Vein endothelial cell (primary cell): ENCODE data around the genes CACNA1F, PPP1R3F and MAGED4B.

- CAGE, long polyA plus RNA, result no peak
Measured at GRCh38 chrX:49061279-49061832, 2.6 kb downstream of the CCDC120 start.

- CAGE, long polyA plus RNA, result no peak
Measured at GRCh38 chrX:49165778-49166899, 3.6 kb downstream of the MAGIX start.

DNA sequence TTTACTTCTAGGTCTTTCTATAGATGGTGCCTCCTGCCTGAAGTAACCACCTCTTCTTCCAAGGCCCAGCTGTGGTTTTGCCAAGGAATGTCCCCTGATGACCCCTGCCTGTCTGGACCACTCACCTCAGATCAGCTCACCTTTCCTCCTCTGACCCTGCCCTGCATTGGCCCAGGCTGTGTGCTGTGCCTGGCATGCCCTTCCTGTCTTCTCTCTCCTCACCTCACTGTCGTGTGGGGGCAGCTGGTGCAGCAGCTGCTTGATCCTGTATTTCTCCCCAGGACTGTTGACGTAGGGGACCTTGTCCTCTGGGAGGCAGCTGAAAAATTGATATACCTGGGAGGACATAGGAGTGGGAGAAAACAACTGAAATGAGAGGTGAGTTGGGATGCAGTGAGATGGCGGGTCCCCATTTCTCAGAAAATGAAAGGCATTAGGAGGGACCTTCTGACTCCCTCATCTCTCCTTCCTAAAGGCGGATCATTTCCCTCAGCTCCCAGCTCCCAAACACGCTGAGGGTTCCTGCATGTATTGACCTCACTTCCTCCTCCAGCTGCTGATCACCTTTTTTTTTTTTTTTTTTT, 6.6 kb downstream of the PRICKLE3 start:
- CAGE, long polyA plus RNA, result no peak

GRCh38 chrX:49227000-49227349, 6.2 kb downstream of the CACNA1F start:
- CAGE, long polyA plus RNA, result no peak

DNA sequence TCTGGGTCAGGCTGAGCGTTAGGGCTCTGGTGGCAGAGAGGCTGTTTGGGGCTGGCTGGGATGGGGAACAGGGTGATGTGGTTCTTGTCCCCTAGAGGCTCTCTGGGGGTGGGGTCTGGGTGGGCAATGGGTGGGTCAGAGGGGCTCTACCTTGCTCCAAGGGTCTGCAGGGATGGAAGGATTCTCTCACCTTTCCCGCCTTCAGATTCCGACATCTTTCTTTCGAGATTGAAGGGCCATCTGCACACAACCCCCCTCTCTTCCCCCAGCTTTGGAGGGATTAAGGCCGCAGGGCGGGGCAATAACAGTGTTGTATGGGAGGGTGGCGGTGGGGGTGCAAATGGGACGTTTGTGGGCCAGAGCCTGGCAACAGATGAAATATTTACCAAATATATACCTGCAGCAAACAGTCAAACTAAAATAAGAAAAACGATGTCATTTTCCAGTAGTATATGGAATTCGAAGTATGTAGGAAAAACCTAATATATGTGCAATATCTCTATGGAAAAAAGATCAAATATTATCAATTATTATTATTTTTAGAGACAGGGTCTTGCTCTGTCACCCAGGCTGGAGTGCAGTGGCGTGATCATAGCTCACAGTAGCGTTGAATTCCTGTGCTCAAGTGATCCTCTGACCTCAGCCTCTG, at the start of gene CACNA1F:
TSS of gene CACNA1F (minus strand) at position 246 of the 649 bp plus-strand sequence.
- CAGE, long polyA plus RNA, result no peak

- CAGE, long polyA plus RNA, result no peak
Measured at GRCh38 chrX:49236937-49237424, 1.7 kb downstream of the CCDC22 start.

GRCh38 chrX:49269520-49270234, at the start of gene PPP1R3F:
TSS of gene PPP1R3F (plus strand) at chrX:49269793.
- CAGE, long polyA plus RNA, result no peak

DNA sequence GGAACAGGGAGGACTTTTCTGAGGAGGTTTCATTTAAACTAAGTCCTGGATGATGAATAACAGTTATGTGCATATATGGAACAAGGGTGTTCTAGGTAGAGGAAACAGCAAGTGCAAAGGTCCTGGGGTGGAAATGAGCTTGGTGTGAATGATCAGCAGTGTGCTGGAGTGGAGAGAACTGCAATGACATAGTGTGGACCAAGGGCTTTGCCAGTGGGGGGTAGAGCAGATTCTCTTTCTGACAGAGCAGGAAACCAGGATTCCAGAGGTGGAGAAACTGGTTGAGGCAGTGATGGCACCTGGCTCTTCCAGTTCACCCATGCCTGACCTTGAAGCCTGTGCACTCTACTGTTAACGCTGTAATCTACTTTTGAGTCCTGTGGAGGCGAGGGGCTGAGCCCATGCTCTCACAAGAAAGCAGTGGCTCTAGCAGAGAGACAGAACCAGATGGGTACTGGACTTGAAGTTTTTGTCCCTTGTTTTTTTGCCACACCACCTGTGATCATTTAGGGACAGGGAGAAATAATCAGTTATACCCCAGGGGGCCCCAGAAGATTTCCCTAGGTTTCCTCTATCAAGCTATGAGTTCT, 1.9 kb downstream of the PPP1R3F start:
- CAGE, long polyA plus RNA, result no peak

GRCh38 chrX:49309503-49310043, 6.1 kb downstream of the GAGE10 start:
- CAGE, long polyA plus RNA, result no peak

- CAGE, long polyA plus RNA, result no peak
Measured at GRCh38 chrX:50633553-50634159, 163.0 kb upstream of the DGKK start.

- CAGE, long polyA plus RNA, result no peak
Measured at GRCh38 chrX:51333458-51333784, 799 bp downstream of the NUDT10 start.

DNA sequence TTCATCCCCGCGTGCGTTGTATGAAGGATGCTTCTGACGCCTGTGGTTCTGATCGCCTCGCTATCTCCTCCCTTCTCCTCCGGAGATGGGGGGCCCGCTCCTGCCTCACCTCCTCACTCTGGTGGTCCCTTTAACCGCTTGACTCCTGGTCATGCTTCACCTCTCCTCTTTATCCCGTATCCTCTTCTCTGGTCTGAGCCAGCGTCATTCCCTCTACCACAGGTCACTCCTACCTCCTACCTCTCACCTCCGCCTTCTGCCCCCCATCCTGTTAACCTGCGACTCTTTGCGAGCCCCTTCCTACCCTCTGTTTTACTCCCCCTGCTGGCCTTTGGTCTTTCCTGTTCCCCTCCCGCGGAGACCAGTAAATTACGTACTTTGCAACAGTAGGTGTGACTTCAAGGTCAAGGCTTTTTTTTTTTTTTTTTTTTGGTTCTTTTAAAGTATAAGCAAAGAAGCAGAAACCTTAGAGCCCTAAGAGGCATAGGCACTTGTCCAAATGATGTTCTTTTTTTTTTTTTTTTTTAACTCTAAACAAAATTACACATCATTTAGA, 60.1 kb downstream of the GSPT2 start:
- CAGE, long polyA plus RNA, result no peak

- CAGE, long polyA plus RNA, result no peak
Measured at GRCh38 chrX:51850815-51851162, 42.6 kb upstream of the MAGED1 start.

- CAGE, long polyA plus RNA, result no peak
Measured at GRCh38 chrX:51873770-51874274, 19.6 kb upstream of the MAGED1 start.

DNA sequence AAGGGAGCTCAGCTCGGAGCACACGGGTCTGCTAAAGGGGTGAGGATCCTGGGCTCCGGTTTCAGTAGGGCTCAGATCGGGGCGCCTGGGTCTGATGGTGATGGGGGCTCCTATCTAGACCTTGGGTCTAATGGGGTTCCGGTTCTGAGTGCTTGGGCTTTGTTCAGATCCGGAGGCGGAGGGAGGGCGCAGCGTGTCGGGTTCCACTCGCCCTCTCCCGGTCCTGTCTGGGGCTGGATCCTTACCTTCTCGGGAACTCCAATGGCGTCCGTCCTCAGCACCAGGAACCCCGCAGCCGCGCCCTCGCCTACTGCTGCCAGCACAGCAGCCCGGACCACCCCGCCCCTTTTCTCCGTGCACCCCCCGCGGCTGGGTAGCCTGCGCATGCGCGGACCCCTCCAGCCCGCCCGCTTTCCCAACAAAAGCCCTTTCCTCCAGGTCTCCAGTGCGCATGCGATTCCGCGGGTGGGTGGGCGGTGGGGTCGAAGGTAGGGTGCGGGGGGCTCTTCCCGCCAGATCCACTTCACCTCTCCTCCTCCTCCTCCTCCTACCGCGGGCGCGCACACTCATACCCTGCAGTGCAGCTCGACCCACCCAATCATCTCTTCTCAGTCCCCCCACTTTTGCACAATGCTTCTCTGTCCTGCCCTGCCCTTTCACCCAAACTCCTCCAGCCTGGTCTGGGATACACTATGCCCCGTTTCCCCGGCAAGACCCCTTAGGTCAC, at the start of gene MAGED4B:
TSS of gene MAGED4B (minus strand) at position 299 of the 727 bp plus-strand sequence.
- CAGE, long polyA plus RNA, result no peak

DNA sequence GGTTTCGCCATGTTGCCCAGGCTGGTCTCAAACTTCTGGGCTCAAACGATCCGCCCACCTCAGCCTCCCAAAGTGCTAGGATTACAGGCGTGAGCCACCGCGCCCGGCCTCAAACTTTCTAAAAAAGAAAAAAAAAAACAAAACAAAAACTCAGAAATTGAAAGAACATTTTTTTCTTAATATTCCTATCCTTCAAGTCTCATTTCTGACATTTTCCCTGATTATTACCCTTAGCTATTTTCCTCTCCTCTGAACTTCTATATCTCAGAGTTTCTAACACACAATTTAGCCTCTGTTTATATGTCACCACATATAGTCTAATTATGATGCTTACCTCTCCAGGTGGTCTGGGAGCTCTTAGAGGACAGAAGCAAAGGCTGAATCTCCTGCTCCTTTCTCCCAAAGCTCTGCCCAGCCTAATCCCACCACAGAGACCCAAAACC, 10.8 kb downstream of the KDM5C start:
- CAGE, long polyA plus RNA, result no peak

DNA sequence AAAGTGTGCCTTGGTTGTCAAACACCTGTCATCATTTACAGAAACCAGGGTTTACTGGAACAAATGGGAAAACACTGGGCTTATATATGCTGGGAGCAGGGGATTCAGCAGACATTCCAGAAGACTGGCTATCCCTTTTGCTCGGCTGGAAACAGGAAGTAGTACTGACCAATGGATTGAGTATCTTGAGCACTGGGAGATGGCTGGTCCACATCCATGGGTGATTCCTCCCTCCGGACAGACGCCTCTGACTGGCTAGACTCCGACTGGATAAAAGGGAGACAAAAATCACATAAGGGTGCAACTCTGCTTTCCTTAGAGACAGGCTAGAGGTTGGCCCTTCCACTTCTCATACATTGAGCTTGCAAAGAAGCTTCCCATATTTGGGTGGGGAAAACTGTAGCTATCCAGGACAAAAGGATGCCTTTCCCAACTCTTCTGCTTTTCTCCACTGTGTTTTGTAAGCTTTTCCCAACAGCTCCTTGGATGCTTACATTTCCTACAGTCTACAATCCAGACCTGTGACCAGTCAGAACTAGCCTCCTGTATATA, 108.2 kb upstream of the HSD17B10 start:
- CAGE, long polyA plus RNA, result no peak

DNA sequence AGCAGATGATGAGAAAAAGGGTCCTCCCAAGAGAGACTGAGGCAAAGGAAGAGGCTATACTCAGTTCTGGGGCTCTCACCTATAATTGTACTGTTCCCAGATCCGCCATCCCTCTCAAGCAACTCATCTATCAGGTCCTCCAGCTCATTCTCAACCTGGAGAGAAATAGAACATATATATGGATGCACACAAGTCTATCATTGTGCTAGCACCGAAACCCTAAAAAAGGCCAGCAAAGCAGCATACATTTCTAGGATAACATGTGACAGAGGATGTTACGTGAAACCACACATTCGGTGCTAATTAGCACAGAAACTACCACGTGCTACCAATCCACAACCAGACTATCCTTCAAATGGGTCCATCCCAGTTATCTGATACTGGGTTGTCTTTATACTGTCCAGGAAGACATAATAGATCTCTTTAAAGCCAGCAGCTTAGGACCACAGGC, 122.8 kb downstream of the HUWE1 start:
- CAGE, long polyA plus RNA, result no peak

DNA sequence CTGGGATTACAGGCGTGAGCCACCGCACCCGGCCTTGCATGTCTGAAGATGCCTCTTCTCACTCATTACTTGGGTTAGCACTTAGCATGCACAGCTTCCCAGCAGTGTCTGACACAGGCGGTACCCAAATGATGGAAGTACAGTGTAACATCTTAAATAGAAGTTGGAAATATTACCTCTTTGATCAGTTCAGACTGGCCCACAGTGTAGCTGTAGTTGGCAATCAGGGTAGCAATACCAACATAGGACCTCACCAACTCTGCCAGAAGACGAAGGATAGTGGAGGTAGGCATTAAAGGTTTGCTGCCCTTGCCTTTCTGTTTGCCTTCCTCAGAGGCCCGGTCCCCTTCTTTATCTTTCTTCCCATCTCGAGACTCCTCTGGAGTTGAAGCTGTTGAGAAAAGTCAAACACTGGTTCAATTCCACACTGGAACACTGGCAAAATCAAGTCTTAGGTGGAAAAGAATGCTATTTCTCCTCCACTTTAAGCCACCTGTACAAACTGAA, 112.9 kb downstream of the HUWE1 start:
- CAGE, long polyA plus RNA, result no peak

DNA sequence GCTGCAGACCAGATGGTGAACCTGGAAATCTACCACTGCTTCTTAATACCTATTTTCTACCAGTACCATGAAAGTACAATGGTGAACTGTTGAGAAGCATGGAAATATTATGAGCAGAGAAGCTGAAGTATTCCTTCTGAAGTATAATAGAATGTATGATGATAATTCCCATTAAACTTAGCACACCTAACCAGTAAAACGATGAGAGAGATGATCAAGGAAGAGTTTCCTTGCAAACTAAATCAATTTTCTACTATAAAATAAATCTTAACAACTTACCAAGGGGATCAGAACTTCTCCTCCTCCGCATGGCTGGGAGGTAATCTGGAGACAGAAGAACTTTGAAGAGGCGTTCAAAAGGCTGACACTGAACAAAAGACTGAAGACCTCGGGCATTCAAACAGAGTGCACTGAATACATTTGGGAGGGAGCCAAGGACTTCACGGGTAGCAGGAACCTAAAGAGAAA, 69.8 kb downstream of the HUWE1 start:
- CAGE, long polyA plus RNA, result no peak